Measurements from ENCODE around the genes LILRB4, KIR2DL4 and EPS8L1.

DNA sequence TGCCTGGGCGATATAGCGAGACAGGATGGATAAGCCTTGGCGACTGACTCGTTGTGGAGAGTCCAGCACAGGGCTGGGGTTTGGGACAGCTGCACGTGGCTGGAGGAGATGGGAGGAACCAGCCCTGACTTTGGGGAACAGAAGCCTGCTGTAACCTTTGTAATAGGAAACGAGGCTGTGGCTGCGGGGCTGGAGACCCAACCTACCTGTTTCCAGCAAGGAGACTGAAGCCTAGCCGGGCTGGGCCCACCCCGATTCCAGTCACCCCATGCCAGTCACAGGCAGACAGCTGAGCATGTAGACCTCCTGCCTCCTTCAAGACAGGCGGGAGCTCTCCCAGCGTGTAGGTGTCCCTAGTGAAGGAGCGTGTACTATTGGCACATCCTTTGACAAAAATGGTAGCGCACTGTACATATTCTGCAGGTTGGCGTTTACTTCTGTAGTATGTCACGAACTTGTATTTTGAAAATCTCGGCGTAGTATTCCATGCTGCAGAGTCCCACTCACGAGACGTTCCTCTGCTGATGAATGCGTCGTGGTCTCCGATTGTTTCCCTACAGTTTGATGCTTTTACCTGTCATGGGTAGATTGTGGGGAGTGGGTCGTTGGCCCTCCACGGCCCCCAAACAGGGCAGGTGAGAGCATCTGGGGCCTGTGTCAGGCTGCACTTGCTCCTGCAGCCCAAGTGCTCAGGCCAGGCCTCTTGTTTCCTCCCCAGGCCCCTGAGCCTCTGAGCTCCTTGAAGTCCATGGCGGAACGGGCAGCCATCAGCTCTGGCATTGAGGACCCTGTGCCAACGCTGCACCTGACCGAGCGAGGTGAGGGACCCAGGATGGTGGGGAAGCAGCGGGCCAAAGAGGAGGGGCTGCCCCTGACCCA, 7.8 kb downstream of the LENG1 start:
- PRO-cap: no peak
- RAMPAGE, long total RNA, 2 experiments: no peak in any of the 2 experiments

- PRO-cap: no peak
- RAMPAGE, long total RNA, 2 experiments: no peak in any of the 2 experiments
Observed at GRCh38 chr19:54254714-54255029, 2.4 kb downstream of the LILRB5 start.

- PRO-cap: no peak
- RAMPAGE, long total RNA, 2 experiments: no peak in any of the 2 experiments
Observed at GRCh38 chr19:54336222-54337015, 2.5 kb downstream of the LILRA4 start.

- PRO-cap: no peak
- RAMPAGE, long total RNA, 2 experiments: no peak in any of the 2 experiments
Observed at GRCh38 chr19:54434022-54434754, 14.8 kb upstream of the LENG8 start.

DNA sequence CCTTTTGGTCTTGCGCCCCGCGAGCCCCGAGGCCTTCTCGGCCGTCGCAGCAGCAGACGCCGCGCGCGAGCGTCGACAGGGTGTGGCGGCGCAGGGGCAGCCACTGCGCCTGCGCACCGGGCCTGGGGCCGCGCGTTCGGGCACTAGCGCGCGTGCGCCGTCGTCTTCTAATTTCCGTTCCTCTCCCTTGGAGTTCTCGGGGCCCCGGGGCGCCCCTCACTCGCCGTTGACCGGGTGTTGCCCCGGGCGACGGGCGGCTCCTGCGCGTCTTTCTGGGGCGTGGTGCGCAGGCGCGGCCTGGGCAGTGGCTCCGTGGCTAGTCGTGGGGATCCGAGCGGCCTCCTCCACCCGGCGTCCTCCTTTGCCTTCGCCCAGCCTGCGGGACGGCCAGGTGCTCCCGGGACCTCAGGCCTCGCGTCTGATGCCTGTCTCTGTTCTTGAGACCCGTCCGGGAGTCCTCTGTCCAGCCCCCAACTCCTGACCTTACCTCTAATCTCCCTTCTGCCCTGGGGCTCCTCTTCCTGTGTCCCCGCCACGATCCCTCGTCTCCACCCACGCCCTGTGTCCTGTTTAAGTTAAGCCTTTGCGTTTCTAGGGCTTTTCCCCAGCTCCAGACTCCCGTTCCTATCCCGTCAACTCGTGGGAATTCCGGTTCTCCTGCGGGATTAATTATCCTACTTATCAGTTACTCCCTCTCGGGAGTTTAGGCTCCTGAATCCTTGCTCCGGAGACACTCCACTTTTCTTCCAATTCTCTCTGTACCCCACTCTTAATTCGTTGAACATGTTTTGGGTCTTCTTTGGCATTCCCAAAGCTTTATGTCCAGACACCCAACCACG, 574 bp downstream of the LENG8 start:
- PRO-cap: bidirectional peak, plus-strand start at position 116 of the sequence, minus-strand start at position 77 of the sequence
- RAMPAGE, long total RNA, 2 experiments: no peak in any of the 2 experiments

- PRO-cap: no peak
- RAMPAGE, long total RNA, 2 experiments: start-site peak on the plus strand in 1 of 2 experiments, at chr19:54572988-54572997 at its widest, 8 reads per replicate
Observed at GRCh38 chr19:54572695-54573360, 762 bp upstream of the LILRA2 start.

GRCh38 chr19:54624189-54624715, 6.0 kb upstream of the LILRB1 start:
- PRO-cap: no peak
- RAMPAGE, long total RNA, 2 experiments: no peak in any of the 2 experiments

DNA sequence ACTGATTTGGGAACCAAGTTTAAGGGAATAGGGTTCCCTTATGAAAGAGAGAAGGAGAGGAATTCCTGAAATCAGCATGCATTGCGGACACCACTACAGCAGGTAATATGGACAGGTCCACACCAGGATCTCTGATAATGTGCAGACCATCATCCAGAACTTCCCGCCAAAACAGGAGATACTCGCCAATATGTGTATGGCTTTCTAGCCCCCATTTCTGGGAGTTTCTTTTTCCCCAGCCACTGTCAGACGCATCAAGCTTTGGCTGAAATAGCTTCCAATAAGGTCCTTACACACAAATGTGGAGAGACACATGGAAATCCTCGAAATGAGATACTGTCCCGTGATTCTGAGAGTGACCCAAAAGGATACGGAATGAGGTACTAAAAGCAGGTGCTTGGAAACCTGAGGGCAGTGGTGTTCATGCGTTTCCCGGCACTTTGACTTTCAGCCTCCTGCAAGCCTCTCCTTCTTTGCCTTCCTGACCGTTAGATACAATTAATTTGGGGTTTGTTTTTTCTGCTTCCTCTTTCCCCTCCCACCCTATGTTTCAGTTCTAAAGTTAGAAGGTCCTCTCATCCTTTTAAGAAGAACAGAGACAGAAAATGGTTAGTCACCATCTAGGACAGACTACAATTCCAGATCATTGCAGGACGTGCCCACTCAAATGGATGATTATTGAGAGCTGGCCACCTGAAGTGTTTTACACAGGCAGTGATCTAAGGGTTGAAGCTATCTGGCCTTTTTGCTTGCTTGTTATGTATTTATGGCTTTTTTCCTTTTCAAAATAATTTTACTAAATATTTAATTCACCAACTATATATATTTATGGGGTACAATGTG, 1.9 kb upstream of the LILRB4 start:
- PRO-cap: no peak
- RAMPAGE, long total RNA, 2 experiments: no peak in any of the 2 experiments

DNA sequence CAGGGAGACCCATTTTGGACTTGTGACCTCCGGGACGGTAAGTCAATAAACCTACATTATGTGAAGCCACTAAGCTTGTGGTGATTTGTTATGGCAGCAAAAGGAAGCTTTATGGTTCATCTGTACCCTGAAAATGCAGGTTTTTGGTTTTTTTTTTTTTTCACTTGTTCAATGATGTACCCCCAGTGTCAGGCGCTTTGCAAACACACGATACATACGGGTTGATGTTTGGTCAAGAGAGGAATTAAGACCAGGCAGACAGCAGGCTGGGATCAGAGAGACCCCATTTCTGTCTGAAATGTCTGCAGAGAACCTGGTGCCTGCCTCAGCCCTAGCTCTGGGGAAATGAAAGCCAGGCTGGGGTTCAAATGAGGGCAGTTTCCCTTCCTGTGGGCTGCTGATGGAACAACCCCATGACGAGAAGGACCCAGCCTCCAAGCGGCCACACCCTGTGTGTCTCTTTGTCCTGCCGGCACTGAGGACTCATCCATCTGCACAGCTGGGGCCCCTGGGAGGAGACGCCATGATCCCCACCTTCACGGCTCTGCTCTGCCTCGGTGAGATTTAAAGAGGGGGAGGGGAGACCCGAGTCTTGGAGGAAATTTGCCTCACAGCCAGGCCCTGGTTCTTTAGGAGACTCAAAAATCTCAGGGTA, at the start of gene LILRB4:
TSS of gene LILRB4 (plus strand) at position 475 of the 655 bp plus-strand sequence.
- PRO-cap: no peak
- RAMPAGE, long total RNA, 2 experiments: start-site peak on the plus strand in 1 of 2 experiments, centred at position 467 of the sequence, 8 reads per replicate

DNA sequence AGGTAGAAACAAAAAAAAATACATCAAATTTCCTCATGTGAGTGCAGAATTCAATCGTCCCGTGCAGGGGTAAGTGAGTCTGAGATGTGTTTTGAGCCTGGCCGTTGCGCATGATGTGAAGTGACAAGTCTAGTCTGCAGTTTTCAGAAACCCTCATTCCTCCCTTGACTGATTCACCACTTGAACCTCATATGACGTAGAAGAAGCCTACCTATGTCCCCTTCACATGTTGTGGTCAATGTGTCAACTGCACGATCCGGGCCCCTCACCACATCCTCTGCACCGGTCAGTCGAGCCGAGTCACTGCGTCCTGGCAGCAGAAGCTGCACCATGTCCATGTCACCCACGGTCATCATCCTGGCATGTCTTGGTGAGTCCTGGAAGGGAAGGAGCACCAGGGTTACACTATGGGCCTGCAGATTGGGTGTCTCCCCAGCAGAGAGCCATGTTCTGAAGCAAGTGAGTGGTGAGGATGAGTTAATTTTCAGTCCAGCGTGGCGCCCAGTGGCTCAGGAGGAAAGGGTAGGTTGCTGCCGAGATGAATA, at the start of gene KIR2DL4:
TSS of gene KIR2DL4 (plus strand) at position 289 of the 545 bp plus-strand sequence.
- PRO-cap: no peak
- RAMPAGE, long total RNA, 2 experiments: no peak in any of the 2 experiments

DNA sequence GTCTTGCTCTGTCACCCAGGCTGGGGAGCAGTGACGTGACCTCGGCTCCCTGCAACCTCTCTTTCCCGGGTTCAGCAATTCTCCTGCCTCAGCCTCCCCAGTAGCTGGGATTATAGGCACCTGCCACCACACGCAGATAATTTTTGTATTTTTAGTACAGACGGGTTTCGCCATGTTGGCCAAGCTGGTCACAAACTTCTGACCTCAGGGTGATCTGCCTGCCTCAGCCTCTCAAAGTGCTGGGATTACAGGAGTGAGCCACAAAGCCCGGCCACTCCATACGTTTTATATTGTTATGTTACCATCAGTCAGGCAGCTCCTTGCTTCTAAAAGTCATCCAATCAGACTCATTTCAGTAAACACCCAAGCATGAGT, 14.0 kb upstream of the NCR1 start:
- PRO-cap: no peak
- RAMPAGE, long total RNA, 2 experiments: no peak in any of the 2 experiments

- PRO-cap: no peak
- RAMPAGE, long total RNA, 2 experiments: no peak in any of the 2 experiments
Observed at GRCh38 chr19:54893292-54893921, 12.5 kb upstream of the NCR1 start.

- PRO-cap: no peak
- RAMPAGE, long total RNA, 2 experiments: start-site peak on the plus strand in 1 of 2 experiments, at chr19:54969997-54970120 at its widest, 7 reads per replicate
Observed at GRCh38 chr19:54969934-54970415, 3.8 kb downstream of the NLRP2 start.

GRCh38 chr19:55075471-55076133, at the start of gene EPS8L1:
EPS8L1 (plus strand) TSS chr19:55075869.
- PRO-cap: unidirectional peak, plus-strand start at chr19:55075869
- RAMPAGE, long total RNA, 2 experiments: start-site peak on the plus strand in 2 of 2 experiments, at chr19:55075883-55075915 at its widest, 254 to 399 reads per replicate

DNA sequence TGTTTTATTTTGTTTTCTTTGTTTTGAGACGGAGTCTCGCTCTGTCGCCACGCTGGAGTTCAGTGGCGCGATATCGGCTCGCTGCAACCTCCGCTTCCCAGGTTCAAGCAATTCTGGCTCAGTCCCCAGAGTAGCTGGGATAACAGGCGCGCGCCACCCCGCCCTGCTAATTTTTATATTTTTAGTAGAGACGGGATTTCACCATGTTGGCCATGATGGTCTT, 515 bp upstream of the PPP1R12C start:
- PRO-cap: no peak
- RAMPAGE, long total RNA, 2 experiments: no peak in any of the 2 experiments

DNA sequence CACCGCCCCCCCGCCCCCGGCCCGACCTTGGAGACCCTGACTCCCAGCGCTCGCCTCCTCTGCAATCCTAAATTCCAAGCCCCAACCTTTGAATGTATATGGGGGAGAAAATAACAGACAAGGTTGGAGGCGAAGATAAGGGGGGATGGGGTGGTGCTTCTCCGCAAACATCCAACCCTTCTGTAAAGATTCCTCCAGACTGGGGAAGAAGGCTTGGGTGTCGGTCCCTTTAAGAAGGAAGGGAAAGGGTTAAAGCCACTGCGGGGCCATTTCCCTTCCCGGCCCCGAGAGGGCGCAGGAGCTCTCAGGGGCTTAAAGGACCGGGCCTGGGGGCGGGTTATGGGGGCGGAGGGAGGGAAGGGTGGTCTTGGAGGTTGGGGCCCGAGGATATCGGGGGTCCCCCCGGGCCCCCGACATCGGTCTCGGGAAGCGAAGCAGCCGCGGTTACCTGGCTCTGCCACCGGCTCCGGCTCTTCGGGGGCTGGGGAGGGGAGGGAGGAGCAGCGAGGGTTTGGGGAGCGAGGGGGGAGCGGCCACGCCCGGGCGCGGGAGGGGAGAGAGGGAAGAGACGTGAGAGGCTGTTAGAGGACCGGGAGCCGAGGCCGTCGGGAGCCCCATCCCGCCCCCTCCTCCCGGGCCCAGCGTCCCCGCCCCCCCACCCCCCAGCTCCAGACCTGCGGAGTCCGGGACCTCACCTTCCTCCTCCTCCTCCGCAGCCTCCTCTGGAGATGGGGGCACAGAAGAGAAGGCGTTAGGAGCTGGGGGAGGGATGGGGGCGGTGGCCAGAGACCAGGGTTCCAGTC, 2.8 kb downstream of the TNNT1 start:
- PRO-cap: bidirectional peak, plus-strand start at position 671 of the sequence, minus-strand start at position 476 of the sequence
- RAMPAGE, long total RNA, 2 experiments: no peak in any of the 2 experiments

GRCh38 chr19:55146789-55147406, 2.1 kb downstream of the TNNT1 start:
- PRO-cap: bidirectional peak, plus-strand start at chr19:55147013, minus-strand start at chr19:55146954
- RAMPAGE, long total RNA, 2 experiments: start-site peak on the minus strand in 2 of 2 experiments, at chr19:55146884-55146970 at its widest, 439 to 623 reads per replicate

GRCh38 chr19:55188516-55189175, 8.6 kb upstream of the SYT5 start:
- PRO-cap: unidirectional peak, minus-strand start at chr19:55188788
- RAMPAGE, long total RNA, 2 experiments: no peak in any of the 2 experiments

GRCh38 chr19:55203591-55204205, 5.6 kb downstream of the PTPRH start:
- PRO-cap: no peak
- RAMPAGE, long total RNA, 2 experiments: no peak in any of the 2 experiments

DNA sequence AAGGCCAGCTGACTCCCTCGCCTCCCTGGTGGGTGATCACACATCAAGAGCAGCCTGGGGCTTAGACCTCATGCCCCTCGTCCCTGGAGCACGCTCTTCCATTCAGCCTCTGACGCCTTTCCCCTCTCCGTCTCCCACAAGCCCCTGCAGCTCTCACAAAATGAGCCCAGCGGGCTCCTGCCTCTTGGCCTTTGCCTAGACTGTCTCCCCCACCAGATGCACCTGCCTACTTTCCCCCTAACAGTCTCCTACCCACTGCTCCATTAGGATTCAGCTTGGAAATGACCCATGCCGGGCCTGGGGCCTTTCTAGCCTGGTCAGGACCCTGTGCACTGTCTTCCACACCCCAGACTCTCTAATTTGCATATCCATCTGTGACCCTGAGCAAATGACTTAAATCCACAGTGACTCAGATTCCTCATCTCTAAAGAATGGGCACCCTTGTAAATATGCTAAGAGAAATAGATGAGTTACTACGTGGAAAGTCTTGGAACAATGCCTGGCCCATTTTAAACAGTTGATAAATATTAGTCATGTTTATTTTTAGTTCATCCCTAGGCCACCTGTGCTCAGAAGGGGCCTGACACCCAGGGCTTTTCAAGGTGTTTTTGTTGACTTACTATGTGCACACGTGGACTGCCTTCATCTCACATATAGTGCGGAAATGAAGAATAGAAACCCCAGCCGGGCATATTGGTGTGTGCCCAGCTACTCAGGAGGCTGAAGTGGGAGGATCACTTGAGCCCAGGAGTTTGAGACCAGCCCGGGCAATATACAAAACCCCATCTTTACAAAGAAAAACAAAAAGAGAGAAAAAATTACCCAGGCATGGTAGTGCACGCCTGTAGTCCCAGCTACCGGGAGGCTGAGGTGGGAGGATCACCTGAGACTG, 739 bp upstream of the PTPRH start:
- PRO-cap: no peak
- RAMPAGE, long total RNA, 2 experiments: no peak in any of the 2 experiments

Measured in lower leg skin (tissue), 2 donors.